ENCODE measurements around the genes DMRTC1B and DMRTC1.

- PRO-cap = no peak
Measured at GRCh38 chrX:72121209-72122106, 60.1 kb upstream of the PIN4 start.

DNA sequence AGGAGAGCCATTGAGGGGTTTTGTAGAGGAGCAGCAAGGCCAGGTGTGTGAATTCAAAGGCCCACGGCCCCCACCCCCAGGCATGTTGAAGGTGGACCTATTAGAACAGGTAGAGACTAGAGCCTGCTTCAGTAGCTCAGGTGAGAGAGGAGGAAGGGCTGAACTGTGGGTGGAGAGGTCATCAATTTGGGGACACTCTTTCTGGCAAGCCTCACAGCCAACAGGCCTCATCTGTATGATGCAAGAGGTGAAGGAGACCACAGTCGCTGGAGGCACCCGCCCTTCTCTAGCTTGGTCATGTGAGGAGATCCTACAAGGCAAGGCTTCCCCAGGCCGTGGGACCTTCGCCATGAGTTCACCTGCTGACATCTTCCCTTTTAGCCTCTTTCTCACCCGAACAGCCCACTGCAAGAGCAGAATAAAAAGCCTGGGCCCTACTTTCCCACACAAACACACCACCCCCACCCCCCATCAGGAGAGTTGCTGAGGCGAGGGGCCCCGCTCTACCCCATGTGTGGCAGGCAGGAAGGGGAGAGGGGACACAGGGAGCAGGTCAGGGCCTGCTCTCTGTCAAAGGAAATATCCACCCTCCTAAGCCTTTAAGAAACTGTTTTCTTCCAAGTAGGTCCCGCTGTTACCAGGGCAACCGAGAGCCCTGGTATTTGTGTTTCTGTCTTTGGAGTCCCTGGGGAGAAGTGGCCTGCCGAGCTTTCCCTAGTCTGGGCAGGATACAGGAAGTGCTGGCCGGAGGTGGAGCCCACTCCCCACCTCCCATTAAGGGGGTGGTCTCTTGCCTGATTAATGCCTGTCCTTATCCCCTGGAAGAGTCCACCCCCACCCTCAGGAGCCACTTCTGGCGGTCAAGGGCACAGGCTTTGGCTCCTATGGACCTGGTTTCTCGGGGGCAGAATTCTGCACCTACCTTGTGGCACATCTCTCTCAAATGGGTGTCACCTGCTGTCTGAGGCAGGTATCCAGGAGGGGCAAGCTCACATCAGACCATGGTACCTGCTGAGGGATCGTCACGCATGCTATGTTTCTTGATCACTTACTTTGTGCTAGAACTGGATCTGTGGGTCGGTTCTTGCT lies 57.8 kb upstream of the PIN4 start:
- PRO-cap = no peak

- PRO-cap = no peak
Measured at GRCh38 chrX:72168734-72169581, 12.6 kb upstream of the PIN4 start.

DNA sequence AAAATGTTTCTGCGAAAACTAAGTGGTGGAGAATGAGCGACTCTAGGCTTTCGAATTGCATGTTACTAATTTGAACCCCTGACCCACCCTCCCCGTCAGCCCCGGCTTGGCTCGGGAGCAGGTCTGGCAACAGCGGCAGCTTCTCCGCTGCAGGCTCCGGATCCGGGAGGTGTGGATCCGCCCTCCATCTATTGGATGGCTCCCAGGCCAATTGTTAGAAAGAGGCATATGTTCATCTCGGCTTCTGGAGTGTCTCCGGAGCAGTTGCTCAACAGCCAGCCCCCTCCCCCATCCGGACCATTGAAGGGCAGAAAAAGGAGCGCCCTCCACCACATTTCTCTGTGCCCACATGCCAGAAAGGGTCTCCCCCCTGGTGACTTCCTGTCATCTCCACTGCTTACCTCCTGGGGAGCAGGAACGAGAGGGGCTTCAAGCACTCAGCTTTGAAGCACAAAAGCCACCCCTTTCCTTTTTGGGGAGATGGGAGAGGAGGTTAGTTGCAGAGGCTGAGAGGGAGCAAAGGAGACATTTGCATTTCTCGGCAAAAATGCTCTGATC lies 3.2 kb upstream of the CITED1 start:
- PRO-cap = no peak

- PRO-cap = no peak
Measured at GRCh38 chrX:72344613-72345153, 39.0 kb upstream of the CITED1 start.

DNA sequence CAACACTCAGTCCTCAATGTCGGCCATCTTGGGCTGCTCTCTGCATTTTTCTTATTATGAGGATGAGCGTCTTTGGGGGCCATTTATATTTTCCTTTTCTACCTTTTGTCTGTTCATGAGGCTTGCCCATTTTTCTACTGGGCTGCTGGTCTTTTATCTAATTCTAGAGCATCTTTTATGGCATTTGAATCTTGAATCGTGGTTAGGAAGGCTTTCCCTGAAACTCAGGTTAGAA lies 14.6 kb upstream of the PHKA1 start:
- PRO-cap = no peak

DNA sequence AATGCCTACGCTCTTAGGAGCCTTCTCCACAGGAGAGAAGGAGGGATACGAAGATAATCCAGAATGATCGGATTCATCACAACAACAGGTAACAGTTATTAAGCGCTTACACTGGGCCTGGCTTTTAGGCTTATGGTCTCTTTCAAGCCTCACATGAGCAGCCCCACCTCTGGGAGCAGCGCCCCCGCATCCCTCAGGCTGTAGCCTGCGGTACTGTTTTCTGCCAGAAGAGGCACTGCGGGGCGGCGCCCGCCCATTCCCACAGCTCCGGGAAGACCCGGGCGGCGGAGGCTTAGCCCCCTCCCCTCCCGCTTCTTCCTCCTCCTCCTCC lies at the start of gene DMRTC1B:
Gene DMRTC1B, plus strand, starts transcription at position 256 of the 331 bp plus-strand sequence.
- PRO-cap = no peak

DNA sequence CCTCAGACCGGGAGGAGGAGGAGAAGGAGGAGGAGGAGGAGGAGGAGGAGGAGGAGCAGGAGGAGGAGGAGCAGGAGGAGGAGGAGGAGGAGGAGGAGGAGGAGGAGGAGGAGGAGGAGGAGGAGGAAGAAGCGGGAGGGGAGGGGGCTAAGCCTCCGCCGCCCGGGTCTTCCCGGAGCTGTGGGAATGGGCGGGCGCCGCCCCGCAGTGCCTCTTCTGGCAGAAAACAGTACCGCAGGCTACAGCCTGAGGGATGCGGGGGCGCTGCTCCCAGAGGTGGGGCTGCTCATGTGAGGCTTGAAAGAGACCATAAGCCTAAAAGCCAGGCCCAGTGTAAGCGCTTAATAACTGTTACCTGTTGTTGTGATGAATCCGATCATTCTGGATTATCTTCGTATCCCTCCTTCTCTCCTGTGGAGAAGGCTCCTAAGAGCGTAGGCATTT lies at the start of gene DMRTC1:
Gene DMRTC1, minus strand, starts transcription at position 89 of the 444 bp plus-strand sequence.
- PRO-cap = no peak

DNA sequence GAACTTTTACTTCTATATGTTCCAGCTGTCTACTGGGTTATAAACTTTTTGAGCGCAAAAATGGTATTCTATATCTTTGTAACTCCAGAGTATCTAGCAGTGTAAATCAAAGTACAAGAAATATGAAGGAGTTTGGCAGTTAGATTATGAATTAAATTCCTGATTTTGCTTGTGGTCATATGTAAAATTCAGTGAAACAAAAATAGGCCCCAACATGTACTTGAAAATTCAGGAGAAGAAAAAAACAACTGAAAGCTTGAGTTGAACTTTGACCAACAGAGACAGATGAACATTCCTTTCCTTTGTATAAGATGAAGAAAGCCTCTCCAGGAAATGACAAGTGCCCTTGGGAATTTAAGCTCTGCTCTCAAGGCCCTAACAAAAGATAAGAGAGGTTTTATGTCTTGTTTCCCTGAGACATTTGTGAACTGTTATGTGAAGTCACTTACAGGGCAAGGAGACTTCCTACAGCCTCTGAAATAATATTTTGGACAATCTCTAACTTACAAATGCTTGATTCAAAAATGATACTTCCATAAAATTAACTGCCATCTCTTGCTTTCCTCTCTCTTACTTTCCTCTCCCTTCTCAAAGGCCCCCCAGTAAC lies 354.3 kb downstream of the CHIC1 start:
- PRO-cap = no peak

DNA sequence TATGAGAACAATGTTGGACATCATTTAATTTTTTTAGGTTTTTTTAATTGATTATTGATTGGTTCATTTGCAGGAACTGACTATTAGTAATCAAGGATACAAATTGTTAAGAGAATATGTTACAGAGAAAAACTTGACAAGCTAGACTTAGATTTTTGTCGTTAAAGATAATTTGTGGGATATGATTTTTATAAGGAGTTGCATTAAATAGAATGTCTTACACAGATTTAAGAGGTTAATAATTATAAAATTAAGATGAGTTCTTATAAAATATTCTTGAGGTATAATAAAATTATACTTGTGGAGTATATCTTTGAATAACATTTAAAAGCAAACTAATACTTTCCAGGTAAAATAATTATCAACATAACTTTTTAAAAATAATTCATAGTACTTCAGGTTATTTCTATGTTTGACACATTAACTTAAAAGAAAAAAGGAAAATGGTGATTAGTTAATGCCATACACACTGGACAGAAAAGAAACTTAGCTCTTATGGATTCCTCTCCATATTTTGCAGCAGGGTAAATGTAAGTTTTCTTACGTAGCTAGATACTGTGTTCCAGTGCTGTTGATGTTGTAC lies 356.5 kb upstream of the ZCCHC13 start:
- PRO-cap = no peak

DNA sequence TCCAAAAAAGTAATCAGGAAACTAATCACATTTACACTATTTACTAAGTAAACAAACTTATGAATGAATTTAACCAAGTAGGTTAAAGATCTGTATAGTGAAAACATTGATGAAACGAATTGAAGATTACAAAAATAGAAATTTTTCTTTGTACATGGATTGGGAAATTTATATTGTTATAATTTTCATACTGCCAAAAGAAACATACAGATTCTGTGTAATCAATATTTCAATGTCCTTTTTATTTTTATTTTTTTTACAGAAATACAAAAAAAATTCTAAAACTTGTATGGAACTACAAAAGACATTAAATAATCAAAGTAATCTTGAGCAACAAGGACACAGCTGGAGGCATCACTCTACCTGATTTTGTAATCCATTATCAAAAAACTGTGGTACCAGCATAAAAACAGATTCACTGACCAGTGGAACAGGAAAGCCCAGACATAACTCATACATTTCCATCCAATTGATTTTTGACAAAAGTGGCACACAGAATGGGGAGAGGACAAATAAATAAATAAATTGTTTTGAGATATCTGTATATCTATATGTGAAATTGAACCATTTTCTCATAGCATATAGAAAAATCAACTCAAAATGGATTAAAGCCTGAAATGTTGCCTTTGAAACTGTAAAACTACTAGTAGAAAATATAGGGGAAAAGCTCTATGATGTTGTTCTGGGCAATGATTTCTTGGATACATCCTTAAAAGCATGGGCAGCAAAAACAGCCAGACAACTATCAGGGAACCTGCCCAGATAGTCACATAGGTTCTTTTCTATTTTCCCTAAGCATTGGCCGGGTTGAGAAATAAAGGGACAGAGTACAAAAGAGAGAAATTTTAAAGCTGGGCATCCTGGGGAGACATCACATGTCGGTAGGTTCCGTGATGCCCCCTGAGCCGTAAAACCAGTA lies 299.7 kb upstream of the ZCCHC13 start:
- PRO-cap = no peak

- PRO-cap = no peak
Measured at GRCh38 chrX:74197226-74198109, 106.5 kb upstream of the ZCCHC13 start.

DNA sequence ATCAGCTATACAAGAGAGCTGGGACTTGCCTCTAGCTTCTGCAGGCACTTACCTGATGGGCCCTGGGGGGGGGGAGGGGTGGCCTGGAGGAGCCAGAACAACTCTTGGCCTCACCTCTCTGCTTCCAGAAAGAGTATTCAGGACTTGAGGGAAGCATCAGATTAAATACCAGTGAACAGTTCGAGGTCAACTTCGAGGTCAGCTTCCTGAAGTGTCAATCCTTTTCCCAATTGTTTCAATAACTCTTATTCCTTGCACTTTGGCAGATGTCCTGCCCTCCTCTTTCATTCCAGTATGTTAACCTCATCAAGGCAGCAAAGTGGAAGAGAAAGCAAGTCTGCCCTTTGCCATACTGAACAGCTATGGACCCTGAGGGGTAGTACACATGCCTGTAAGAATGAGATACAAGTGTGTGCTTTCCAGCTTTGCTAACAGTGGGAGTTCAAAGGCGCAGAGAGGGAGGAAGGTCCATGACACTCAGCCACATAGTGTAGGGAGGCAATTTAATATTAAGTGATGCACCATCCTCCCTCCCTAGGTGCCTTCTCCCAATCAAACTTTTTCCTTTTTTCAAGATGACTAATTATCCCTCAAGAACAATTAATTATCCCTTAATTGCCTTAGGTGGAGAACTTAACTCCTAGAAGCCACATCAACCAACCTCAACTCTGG lies 96.5 kb upstream of the ZCCHC13 start:
- PRO-cap = no peak

- PRO-cap = no peak
Measured at GRCh38 chrX:74248899-74249521, 55.0 kb upstream of the ZCCHC13 start.

GRCh38 chrX:74613421-74613674 lies 1.1 kb downstream of the RLIM start:
- PRO-cap = no peak

DNA sequence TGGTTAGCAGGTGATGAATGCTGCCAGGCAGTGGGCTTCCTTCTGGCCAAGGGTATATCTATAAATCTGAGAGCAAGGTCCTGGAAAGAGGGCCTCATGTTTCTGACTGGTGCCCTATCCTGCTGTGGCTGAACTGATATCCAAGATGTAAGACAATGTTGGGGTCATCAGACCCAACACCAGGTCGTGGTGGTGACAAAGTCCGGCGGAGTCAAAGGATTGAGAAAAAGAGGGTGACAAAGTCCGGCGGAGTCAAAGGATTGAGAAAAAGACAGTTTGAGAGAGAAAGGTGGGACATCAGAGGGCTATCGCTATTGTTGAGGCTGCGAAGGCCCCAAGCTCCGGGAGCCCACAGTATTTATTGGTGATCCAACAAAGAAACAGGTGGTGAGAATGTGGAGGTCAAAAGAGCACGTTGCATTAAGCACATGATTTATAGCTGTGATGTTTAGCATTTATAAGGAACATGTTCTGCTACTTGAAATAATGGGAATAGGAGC lies 44.4 kb upstream of the RLIM start:
- PRO-cap = no peak

GRCh38 chrX:74877393-74878248 lies 47.6 kb downstream of the NEXMIF start:
- PRO-cap = no peak

GRCh38 chrX:75787643-75787923 lies 2.5 kb upstream of the MAGEE2 start:
- PRO-cap = no peak

DNA sequence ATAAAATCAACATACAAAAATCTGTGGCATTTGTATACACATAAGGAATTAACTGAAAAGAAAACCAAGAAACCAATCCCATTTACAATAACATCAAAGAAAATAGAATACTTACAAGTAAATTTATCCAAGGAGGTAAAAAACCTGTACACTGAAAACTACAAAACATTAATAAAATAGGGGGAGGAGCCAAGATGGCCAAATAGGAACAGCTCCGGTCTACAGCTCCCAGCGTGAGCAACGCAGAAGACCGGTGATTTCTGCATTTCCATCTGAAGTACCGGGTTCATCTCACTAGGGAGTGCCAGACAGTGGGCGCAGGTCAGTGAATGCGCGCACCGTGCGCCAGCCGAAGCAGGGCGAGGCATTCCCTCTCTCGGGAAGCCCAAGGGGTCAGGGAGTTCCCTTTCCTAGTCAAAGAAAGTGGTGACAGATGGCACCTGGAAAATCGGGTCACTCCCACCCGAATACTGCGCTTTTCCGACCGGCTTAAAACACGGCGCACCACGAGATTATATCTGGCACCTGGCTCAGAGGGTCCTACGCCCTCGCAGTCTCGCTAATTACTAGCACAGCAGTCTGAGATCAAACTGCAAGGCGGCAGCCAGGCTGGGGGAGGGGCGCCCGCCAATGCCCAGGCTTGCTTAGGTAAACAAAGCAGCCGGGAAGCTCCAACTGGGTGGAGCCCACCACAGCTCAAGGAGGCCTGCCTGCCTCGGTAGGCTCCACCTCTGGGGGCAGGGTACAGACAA lies 401.0 kb upstream of the FGF16 start:
- PRO-cap = no peak

DNA sequence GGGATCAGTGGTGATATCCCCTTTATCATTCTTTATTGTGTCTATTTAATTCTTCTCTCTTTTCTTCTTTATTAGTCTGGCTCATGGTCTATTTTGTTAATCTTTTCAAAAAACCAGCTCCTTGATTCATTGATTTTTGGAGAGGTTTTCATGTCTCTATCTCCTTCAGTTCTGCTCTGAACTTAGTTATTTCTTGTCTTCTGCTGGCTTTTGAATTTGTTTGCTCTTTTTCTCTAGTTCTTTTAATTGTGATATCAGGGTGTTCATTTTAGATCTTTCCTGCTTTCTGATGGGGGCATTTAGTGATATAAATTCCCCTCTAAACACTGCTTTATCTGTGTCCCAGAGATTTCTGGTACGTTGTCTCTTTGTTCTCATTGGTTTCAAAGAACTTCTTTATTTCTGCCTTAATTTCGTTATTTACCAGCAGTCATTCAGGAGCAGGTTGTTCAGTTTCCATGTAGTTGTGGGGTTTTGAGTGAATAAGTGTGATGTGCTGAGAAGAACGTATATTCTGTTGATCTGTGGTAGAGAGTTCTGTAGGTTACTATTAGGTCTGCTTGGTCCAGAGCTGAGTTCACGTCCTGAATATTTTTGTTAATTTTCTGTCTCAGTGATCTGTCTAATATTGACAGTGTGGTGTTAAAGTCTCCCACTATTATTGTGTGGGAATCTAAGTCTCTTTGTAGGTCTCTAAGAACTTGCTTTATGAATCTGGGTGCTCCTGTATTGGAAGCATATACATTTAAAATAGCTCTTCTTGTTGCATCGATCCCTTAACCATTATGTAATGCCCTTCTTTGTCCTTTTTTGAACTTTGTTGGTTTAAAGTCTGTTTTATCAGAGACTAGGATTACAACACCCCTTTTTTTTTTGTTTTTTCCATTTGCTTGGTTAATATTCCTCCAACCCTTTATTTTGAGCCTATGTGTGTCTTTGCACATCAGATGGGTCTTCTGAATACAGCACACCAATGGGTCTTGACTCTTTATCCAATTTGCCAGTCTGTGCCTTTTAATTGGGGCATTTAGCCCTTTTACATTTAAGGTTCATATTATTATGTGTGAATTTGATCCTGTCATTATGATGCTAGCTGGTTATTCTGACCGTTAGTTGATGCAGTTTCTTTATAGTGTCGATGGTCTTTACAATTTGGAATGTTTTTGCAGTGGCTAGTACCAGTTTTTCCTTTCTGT lies 32.3 kb downstream of the ATRX start:
- PRO-cap = no peak